Frontal cortex (tissue), 2 donors: ENCODE measurements around the gene DHCR24.

GRCh38 chr1:54287738-54288360 lies 87.9 kb downstream of the MRPL37 start:
- RAMPAGE, long total RNA = no peak

- RAMPAGE, long total RNA = no peak
Measured at GRCh38 chr1:54399601-54400346, 148.3 kb upstream of the ACOT11 start.

DNA sequence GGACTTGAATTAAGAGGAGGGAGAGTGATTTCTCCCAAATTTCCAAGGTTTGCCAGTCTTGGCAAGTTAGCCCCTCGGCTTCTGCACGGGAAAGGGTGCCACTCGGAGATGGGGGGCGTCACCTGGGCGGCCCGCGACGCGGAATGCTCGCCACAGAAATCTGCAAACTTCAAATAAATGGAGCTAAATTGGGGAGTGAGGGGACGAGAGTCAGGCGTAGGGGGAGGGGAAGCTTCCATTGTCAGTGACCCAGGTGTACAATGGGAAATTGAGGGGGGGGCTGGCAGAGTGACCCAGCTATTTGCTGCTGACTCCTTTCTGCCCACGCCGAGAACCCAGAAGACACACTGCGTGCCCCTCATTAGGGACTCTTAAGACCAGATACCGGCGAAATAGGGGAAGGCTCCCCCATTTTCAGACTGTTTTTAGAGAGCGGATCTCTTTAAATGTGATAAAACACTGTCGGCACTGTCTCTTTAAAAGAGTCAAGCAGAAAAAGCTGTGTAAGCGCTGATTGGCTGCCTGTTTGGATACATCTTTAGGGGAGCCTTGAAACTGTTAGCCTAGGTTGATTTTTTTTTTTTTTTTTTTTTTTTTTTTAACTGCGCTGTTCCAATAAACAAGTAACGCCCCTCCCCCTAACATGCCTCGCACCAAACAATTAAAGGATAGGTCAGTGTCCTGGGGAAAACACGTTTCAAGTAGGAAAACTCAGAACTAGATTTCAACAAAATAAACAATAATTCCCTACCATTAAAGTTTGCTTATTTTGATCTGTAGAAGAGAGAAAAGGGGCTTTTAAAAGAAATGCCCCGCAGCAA lies 140.6 kb upstream of the ACOT11 start:
- RAMPAGE, long total RNA = no peak

GRCh38 chr1:54413099-54413763 lies 134.8 kb upstream of the ACOT11 start:
- RAMPAGE, long total RNA = no peak

DNA sequence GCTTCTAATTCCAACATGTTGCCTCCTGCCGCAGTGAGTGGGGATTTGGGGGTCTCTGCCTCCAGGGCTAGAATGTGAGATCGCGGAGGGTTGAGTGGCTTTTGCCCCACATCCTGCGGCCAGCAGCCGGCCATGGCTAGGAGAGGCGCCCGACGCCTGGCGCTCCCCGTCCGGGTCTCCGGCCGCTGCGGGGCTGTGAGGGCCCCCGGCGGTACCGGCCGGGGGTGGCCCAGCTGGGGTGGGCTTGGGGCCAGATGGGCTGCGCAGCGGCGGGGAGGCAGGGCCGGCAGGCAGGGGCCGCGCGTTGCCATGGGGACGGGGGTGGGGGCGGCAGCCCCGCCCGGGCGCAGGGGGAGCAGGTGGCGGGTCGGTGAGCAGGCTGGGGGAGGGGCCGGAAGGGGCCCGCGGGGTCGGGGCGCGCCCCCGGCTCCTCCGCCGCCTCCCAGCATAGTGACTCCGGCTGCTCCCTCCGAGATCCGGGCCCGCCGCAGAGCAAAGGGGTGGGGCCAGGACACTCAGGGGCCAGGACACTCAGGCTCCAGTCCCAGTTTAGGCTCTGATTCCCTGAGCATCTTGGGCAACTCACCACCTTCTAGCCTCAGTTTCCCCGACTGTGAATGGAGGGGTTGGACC lies 73.3 kb upstream of the ACOT11 start:
- RAMPAGE, long total RNA = no peak

DNA sequence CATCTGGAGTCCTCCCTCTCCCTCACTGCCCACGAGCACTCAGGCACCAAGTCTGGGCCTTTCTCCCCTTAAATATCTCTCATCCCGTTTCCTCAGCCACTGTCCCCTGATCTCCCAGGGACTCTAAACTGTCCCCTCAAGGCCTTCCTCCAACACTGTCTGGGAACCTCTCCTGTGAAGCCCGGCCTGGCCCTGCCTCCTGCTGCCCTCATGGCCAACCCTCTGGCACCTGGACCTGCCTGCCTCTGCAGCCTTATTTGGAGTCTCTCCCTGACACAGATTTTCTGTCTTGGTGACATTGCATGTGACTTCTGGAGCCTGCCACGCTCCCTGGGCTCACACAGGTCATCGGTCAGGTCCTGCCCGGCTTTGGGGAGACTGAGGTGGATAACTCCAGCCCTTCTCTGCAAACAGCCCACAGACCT lies 57.2 kb upstream of the ACOT11 start:
- RAMPAGE, long total RNA = no peak

DNA sequence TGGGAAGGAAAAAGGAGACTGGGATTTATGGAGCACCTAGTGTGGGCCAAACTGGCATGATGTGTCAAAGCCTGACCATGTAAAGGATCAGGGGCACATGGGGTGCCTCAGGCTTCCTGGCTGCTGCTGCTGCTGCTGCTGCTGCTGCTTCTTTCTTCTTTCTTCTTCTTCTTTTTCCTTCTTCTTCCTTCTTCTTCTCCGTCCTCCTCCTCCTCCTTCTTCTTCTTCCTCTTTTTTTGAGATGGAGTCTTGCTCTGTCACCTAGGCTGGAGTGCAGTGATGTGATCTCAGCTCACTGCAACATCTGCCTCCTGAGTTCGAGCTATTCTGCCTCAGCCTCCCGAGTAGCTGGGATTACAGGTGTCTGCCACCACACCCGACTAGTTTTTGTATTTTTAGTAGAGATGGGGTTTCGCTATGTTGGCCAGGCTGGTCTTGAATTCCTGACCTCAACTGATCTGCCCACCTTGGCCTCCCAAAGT lies 10.4 kb downstream of the TTC22 start:
- RAMPAGE, long total RNA = no peak

- RAMPAGE, long total RNA = no peak
Measured at GRCh38 chr1:54853895-54854530, 33.0 kb downstream of the DHCR24 start.

DNA sequence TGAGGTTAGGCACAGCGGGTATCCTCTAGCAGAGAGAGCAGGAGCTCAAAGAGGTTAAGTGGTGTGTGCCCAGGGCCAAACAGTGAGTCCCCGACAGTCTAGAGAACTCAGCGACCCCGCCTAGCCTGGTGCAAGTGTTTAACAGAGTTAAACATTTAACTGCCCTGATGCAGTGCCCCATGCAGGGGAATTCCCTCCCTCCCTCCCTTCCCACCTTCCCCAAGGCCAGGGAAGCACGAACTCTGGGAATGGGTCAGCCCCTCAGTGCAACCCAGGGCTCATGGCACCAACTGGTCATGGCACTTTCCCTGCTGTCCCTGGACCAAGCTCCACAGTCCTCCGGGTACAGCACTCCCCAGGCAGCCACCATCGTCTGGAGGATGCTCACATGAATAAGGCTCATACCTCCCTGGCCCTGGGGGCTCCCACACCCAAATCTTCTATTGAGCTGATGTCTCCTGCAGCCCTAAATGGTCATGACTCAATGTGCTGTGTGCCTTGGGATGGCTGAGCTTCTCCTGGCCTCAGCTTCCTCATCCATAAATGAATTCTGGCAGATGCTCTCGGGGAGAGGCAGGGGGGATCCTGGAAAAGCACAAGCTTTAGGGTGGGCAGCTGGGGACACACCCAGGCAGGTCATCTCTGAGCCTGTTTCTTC lies 21.3 kb downstream of the DHCR24 start:
- RAMPAGE, long total RNA = no peak

- RAMPAGE, long total RNA = no peak
Measured at GRCh38 chr1:54886254-54887331, at the start of gene DHCR24. DHCR24 (minus strand) TSS chr1:54887195.

GRCh38 chr1:55194427-55195307 lies 20.5 kb downstream of the USP24 start:
- RAMPAGE, long total RNA = no peak

GRCh38 chr1:55580731-55581492 lies 365.7 kb upstream of the USP24 start:
- RAMPAGE, long total RNA = no peak

- RAMPAGE, long total RNA = no peak
Measured at GRCh38 chr1:56331721-56332768, 247.3 kb downstream of the PLPP3 start.

DNA sequence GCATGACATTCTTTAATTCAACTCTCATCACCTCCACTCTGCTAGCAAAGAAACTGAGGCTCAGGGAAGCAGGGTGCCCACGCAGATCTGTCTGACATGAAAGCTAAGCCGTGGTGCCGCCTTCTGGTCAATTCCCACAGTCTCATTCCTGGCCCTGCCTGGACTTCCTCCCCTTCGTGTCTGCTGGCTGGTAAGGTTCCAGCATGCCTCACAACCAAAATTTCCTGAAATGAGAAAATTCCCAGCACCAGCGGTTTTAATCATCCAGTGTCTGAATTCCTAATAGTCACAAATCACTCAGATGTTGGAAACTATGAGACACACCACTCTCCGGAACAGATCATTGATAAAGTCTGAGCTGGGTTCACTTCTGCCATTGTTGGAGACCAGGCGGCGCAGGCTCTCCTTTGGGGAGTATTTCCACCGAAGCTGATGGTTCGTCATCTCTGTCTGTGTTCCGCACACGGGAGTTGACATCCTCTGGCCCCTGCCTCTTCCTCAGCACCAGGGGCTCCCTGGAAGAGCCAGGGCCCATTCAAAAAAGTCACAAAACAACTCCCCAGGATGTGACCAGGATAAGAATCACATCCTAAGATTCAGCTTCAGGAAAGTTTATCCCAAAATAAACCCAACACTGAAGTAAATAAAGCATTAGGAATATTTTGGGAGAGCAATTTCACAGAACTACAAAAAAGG lies 167.7 kb downstream of the PLPP3 start:
- RAMPAGE, long total RNA = no peak

GRCh38 chr1:56414536-56415305 lies 164.6 kb downstream of the PLPP3 start:
- RAMPAGE, long total RNA = no peak

- RAMPAGE, long total RNA = no peak
Measured at GRCh38 chr1:56424784-56425305, 154.5 kb downstream of the PLPP3 start.

DNA sequence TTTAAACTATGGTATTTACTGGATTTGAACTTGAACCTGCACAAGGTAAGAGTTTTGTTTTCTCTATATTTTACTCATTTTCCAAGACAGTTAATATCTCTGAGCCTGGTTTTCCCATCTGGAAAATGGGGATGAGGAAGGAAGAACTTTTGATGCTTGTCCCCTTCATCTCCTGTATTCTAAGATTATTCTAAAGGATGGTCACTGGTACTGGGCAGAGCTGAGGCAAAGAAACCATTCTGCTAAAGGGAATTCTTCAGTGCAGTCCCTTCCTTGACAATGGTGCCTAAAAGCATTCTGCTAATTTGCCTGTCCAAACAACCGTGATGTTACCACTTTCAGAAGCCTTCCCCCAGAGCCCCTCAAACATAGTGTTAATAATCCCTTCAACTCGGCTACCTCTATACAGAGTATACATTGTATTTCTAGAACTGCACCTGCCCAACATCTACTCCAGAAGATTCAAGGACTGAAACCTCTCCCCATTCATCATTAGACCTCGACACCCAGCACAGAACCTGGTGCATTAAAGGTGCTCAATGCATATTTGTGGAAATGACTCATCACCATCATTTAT lies 19.6 kb downstream of the PLPP3 start:
- RAMPAGE, long total RNA = no peak

DNA sequence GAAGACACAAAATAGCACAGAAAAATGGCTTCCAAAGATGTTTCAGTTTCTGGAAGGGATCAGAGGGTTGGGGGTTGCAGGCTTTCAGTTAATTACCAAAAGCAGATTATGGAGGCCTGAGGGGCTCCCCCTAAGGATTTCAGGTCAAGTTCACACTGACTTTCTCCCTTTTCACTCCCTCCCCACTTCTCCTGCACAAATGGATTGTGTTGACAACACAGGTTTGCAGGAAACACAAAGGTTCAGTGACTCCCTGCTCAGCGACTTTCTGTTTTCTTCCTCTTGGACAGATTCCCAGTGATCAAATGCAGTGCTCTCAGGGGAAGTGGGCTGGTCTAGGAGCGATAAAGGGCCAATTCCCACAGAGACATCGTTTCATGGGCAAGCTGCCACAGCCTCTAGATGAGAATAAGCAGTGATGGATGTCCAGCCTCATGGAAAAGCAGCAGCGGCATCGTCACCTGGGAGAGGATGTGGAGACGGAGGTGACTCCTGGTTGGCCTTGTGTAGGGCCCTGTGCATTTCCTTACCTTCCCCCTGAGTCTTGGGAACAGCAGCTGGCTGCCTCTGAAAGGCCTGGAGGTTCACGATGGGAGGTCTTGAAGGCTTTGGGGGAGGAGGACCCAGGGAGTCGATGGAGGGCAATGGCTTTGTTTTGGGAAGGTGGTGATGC lies 30.6 kb downstream of the FYB2 start:
- RAMPAGE, long total RNA = no peak

- RAMPAGE, long total RNA = no peak
Measured at GRCh38 chr1:56818788-56819209, 405 bp downstream of the FYB2 start.

GRCh38 chr1:56820880-56821835 lies 2.0 kb upstream of the FYB2 start:
- RAMPAGE, long total RNA = no peak